Amniotic epithelial cell (primary cell): ENCODE results near the genes STARD3NL and VPS41.

- RRBS: no CpG with 5 or more reads among the region's 4 CpGs
These were observed 62.9 kb downstream of the AOAH start for GRCh38 chr7:36661199-36661933.

- RRBS: no CpG with 5 or more reads among the region's 5 CpGs
These were observed 37.8 kb downstream of the AOAH start for GRCh38 chr7:36686485-36686886.

GRCh38 chr7:36746183-36746878, 22.0 kb upstream of the AOAH start:
- RRBS: no CpG with 5 or more reads among the region's 10 CpGs

DNA sequence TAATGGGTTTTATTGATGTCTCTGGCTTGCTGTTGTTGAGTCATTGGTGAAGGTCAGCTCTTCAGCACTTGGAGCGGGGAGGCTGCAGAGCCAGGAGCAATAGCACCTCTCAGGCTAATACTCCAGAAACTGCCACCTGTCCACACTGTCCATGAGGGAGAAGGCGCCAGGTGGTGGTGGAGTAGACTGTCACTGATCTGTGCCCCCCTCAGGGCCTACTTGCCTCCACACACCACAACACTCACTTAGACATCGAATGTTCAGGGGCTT, 140.1 kb upstream of the AOAH start:
- RRBS: no CpG with 5 or more reads among the region's 3 CpGs

GRCh38 chr7:36906947-36907469, 182.7 kb upstream of the AOAH start:
- RRBS: no CpG with 5 or more reads among the region's 2 CpGs

- RRBS: no CpG with 5 or more reads among the region's 15 CpGs
These were observed 261.7 kb upstream of the AOAH start for GRCh38 chr7:36985826-36986569.

DNA sequence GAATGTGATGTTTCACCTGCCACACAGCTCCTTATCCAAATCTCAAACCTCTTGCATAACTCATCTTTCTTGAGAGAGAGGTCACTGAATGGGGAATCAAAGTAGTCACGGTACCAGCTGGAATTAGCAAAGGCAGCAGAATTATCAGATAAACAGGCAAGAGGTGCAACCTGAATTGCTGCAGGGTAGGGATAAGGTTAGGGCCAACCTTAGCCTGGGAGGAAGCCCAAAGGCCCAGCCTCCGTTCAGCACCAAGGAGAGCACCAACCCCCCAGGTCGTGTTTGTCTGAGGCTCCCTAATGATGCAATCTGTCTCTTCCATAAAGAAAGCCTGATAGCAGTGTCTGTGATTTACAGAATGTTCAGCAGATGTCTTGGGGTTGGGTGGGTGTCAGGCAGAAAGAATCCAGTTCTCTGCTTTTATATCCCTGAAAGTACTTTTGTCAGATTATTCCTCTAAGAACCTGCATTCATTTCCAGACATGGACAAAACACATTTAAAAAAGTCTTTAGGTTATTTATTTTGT, 328.4 kb upstream of the AOAH start:
- RRBS: no CpG with 5 or more reads among the region's 3 CpGs

- RRBS: no CpG with 5 or more reads among the region's 3 CpGs
These were observed 197.9 kb downstream of the ELMO1 start for GRCh38 chr7:37250788-37251166.

DNA sequence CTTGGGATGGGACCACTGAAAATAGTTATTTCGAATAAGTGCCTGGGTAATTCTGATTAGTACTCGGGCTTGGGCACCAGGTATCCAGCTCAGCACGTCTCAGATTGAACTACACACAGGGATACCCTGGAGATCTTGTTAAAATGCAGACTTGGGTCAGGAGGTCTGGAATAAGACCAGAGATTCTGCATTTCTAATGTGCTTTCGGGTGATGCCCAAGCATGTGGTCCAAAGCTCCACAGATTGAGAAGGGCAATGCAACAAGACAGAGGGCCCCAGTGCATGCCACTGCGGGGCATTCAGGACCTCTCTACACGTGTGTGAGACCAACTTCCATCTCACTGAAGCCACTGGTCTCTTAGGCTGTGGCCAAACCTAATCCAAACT, 107.7 kb downstream of the ELMO1 start:
- RRBS: no CpG with 5 or more reads among the region's 6 CpGs

DNA sequence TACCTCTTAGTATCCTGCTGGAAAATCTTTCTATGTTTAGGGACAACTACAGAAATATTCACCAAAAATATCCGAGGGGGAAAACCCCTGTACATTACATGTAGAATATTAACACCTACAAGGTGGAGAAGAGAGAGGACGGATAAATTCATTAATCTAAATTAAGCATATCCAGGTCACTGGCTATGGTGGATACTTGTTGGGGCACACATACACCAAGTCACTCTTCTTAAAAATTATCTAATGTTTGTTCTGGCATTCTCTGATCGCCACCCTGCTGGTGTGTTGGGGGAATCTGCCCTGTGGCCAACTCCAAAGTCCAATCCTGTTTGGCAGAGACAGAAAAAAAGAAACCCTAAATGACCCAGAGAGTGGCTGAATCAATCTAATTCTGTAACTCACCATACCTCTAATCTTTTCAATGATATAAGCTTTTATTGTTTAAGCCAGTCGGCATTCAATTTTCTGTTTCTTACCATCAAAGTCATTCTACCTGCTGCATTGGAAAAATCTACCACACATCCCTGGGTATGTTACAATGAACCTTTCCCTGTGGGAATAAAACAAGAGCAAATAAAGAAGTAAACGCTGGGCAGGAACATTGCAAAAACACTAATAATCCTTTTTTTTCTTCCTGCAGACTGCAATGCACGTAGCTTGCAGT, 34.3 kb downstream of the ELMO1 start:
- RRBS: no CpG with 5 or more reads among the region's 6 CpGs

- RRBS: no CpG with 5 or more reads among the region's 14 CpGs
These were observed 31.6 kb downstream of the ELMO1 start for GRCh38 chr7:37416913-37417546.

DNA sequence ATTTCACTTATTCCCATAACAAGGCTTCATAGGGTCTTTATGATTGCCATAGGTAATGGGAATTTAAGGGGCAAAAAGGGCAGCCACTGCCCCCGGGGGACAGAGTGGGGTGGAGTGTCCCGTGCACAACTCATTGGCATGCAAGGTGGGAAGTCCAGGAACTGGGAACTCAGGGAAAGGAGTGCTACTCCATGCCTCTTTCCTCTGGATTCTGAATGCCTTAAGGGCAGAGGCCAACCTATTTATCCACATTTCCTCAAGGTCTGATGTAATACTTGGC, 100.7 kb upstream of the ELMO1 start:
- RRBS: no CpG with 5 or more reads among the region's 2 CpGs

DNA sequence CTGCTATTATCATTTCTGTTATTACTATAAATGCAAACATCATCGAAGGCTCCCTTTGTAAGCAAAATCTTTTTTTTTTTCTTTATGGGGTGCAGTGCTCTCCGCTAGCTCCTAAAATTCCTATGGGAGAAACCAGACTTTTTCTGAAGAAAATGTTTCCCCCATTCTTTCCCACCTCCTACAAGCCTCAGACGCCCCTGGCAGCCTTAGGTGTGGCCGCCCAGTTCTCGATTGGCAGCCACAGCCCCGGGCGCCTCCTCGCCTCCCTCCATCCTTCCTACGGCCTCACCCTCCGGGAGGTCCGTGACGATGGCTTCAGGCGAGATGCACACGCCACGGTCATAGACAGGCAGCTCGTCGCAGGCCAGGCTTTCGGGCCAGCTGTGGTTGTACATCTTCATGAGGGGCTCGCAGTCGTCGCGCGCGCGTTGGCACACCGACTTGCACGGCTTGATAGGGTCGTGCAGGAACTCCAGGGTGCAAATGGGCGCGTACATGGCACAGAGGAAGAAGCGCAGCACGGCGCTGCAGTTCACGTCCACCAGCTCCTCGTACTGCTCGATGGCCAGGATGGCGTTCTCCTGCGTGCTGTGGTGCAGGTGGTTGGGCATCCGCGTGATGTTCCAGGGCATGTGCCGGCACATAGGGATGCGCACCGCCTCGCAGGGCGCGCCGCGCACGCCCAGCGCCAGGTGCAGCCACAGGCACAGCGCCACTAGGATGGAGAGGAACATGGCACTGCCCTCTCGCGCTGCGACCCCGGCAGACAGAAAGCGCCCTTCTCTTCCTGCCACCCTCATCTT, 612 bp downstream of the SFRP4 start:
- RRBS: 26% methylated on average over 5 of the region's 56 CpGs

DNA sequence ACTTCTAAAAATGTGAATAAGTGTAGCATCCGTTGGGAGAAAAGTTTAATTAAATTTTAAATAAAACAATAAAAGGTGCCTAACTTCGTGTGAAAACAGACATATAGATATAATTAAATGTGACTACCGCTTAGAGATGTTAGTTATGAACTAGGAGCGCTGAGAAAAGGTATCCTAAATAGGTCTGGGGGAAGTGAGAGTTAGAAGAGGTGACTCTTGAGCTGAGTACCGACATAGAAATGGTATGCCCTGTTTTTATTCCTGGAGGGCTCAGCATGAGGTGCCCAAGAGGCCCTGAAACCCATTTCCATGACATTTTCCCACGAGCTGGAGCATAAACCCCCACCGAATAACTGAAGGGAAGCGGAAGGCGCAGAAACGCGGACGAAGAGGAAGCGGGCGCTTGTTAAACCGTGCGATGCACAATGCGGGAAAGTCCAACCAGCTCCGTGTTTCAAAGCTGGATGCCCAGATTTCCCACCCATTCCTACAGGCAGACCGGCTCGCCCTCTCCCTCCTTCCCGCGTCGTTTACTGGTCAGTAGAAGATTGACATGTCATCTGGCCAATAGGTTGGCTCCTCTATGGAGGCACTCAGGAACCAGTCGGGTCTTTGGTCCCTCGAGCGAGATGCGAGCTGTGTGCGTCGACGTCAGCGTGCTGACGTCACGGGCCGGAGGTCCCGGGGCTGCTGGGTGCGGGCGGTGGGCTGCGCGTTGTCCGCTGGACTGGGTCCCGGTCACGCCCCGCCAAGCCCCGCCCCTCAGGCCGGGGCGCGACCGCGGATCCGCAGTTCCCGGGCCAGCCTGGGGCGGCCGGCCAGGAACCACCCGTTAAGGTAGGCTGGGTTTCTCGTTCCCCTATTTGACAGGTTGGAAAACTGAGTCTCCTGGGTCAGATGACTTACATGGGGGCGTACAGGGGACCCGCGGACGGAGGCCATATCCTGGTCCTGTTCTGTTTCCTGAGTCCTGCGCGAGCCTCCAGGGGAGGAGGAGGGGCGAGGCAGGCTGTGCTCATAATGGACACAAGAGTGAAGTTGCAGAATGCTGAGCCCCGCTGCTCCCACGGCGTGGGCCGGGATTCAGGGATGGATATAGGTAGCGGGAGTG, at the start of gene STARD3NL:
STARD3NL (plus strand) TSS at position 662 of the 1,111 bp plus-strand sequence.
- RRBS: 2% methylated on average over 9 of the region's 67 CpGs

DNA sequence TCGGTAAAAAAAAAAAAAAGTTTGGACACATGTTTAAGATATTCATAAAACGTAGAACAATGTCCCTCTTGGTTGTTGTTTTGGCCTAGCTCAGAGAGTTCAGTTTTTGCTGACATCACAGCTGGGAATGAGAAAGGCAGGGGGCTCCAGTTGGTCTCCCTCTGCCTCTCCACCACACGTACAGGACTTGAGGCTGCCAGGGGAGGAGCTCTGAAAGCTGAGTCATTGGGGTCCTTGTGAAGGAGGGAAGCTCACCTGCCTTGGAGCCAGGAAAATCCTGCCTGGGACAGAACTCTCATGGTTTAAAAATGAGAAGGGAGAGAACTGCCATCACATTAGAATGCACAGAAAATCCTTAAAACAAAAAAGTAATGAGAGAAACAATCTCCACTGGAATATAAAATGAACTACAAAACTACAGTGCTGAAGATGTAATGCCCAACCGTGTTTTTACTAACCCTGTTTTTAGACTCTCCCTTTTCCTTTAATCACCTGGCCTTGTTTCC, 153.8 kb downstream of the STARD3NL start:
- RRBS: no CpG with 5 or more reads among the region's 4 CpGs

GRCh38 chr7:38359271-38359724, 181.3 kb downstream of the STARD3NL start:
- RRBS: no CpG with 5 or more reads among the region's 3 CpGs

- RRBS: no CpG with 5 or more reads among the region's 4 CpGs
These were observed 41.5 kb upstream of the AMPH start for GRCh38 chr7:38672643-38673038.

DNA sequence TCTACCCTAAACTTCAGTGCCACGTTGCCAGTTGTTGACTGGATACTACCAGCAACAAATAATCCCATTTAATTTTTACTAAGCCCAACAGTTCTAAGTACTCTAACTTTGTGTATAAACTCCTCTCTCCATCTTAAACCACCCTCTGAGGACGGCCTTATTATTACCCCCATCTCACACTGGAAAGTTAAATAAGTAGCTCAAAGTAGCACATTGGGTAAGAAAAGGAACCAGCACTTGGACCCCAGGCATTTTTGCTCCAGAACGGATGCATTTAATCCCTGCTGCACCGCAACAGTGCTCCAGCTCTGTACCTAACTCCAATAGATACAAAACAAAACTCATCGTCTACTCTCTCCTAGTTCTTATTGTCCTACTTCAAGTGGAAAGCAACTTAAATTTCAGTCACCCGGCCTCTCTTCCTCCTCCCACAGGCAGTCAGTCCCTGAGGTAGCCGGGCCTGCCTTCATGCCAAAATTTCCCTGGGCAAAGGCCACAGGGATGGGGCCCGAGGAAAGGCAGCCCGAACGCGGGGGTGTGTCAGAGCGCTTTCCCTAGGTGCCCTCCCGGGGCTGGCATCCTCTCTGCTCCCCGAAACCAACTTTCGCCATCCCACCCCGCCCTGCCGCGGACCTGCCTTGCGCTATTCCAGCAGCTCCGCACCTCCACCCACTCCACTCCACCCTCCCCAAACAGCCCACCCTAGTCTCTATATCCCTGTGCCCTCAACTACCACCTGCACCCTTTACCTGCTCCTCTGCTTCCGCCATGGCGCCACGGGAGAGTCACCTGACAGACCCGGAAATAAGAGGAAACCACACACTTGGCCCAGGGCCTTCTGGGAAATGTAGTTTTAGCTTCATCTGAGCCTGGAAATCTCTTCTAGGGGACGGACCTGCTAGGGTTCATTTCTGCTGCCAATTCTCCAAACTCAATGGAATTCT, at the start of gene VPS41:
VPS41 (minus strand) TSS at position 787 of the 944 bp plus-strand sequence.
- RRBS: 0% methylated on average over 1 of the region's 25 CpGs

DNA sequence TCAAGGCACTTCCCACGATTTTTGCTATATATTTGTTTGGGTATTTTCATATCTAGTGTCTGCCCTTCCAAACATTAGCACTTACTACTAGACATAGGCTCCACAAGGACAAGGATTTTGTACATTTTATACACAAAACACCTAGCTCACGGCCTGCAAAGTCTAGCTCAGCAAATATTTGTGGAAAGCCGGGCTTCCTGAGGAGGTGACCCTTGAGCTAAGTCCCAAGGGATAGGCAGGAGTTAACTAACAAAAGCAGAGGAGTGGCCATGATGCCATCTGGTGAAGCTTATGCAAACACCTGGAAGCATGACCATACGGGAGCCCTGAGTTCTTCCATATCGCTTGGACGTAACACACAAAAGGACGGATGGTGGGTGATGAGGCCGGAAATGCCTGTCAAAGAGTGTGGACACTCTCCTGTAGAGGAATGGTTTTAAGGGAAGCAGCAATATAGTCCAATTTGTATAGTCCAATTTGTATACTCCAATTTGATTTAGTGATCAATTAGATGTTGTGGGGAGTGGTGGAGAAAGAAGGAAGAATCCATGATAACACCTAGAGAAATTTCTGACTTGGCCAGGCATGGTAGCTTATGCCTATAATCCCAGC, 25.8 kb upstream of the YAE1 start:
- RRBS: no CpG with 5 or more reads among the region's 8 CpGs